HEK293 (cell line): ENCODE data around the gene ARMC12.

- PRO-cap: no peak
- RRBS, 2 experiments: no CpG with 5 or more reads among the region's 4 CpGs
Observed at GRCh38 chr6:35234343-35235182, 20.8 kb downstream of the SCUBE3 start.

- PRO-cap: no peak
- RRBS, 2 experiments: no CpG with 5 or more reads among the region's 11 CpGs
Observed at GRCh38 chr6:35342886-35343252, 511 bp downstream of the PPARD start.

- PRO-cap: no peak
- RRBS, 2 experiments: no CpG with 5 or more reads among the region's 6 CpGs
Observed at GRCh38 chr6:35400830-35401389, 51.2 kb upstream of the FANCE start.

- PRO-cap: no peak
- RRBS, 2 experiments: no CpG with 5 or more reads among the region's 6 CpGs
Observed at GRCh38 chr6:35402534-35402986, 49.6 kb upstream of the FANCE start.

DNA sequence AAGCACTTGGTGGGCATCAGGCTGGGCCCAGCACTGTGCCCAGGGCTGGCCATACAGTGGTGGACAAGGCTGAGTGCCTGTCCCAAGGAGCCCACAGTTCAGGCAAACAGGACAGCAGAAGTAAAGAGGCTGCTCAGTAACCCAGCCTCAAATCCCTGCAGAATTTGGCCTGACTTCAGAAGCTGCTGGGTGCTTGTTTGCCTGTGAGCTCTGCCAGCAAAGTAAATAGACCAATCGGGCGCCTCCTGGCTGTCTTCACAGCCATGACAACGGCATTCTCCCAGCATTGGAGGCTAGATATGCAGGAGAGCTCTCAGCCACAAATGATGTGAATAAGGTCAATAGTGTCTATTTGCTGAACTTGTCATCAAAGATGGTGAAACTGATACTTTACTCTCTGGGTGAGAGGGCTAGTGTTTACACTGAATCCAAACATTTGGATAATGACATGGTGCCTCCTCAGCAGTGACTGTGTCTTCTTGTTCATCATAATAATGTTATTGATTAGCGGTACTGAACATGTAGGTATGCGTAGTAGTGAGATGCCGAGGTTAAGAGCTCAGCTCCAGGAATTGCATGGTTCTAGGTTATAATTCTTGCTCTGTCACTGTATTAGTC lies 36.9 kb upstream of the FANCE start:
- PRO-cap: no peak
- RRBS, 2 experiments: no CpG with 5 or more reads among the region's 6 CpGs

DNA sequence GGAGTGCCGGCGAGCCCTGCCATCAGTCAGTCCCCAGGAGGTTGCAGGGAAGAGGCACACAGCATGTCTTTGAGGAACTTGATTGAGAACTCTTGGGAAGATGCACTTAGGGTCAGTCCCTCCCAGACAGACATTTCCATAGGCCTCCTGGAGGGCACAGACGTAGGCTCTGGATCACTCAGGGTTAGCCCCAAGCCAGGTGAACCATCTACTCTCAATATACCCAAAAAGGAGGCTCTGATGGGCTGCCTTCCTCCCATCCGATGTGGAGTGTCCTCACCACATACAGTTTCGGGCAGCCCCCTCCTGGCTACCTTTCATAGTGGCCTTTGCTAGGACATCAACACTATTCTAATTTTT lies 16.5 kb upstream of the FANCE start:
- PRO-cap: no peak
- RRBS, 2 experiments: no CpG with 5 or more reads among the region's 5 CpGs

DNA sequence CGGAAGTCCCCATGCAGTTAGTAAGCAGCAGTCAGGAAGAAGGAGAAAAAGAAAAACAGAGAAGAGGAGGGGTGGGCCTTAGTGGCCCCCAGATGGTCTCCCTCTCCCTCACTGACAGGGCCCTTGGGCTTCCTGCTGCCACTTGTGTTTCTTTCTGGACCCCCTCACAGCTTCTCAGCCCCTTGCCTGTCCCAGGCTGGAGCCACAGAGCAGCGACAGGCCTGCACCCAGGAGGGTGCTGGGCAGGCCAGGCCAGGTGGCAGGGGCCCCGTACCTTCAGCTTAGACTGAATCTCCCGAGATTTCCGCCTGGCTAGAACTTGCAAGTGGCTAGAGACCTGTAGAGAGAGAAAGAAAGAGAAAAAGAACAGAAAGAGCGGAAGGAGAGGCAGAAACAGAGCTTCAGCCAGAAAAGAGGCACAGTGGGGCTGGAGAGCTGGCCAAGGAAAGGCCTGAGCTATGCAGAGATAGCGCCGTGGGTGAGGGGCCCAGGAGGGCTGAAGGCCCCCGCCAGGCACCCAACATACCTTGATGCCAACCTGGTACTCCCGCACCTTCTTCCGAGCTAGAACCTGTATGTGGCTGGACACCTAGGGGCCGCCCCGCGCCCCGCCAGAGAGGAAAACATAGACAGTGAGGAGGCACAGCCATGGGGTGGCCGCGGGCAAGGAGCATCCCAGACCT lies 11.7 kb downstream of the RPL10A start:
- PRO-cap: no peak
- RRBS, 2 experiments: no CpG with 5 or more reads among the region's 17 CpGs

GRCh38 chr6:35571399-35572534 lies 59.1 kb upstream of the TULP1 start:
- PRO-cap: no peak
- RRBS, 2 experiments: no CpG with 5 or more reads among the region's 9 CpGs

DNA sequence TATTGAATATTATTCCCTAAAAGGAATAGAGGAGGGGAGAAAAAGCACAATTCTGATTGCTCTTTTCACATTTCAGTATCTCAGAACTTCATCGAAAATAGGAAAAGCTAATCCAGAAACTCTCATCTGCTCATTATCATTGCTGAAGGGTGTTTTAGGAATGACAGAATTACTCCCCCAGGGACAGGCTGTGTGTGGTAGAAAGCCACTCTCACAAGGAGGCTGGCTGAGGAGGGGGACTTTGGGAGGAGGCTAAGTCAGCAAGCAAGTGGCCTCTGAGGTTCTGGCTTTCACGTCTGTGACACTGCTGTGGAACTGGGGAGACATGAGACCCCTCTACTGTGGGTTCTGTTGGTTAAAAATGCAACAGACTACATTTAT lies 62.3 kb upstream of the TULP1 start:
- PRO-cap: no peak
- RRBS, 2 experiments: no CpG with 5 or more reads among the region's 2 CpGs

GRCh38 chr6:35576605-35577407 lies 64.1 kb upstream of the TULP1 start:
- PRO-cap: no peak
- RRBS, 2 experiments: no CpG with 5 or more reads among the region's 14 CpGs

GRCh38 chr6:35599863-35600460 lies 87.3 kb upstream of the TULP1 start:
- PRO-cap: no peak
- RRBS, 2 experiments: no CpG with 5 or more reads among the region's 8 CpGs

DNA sequence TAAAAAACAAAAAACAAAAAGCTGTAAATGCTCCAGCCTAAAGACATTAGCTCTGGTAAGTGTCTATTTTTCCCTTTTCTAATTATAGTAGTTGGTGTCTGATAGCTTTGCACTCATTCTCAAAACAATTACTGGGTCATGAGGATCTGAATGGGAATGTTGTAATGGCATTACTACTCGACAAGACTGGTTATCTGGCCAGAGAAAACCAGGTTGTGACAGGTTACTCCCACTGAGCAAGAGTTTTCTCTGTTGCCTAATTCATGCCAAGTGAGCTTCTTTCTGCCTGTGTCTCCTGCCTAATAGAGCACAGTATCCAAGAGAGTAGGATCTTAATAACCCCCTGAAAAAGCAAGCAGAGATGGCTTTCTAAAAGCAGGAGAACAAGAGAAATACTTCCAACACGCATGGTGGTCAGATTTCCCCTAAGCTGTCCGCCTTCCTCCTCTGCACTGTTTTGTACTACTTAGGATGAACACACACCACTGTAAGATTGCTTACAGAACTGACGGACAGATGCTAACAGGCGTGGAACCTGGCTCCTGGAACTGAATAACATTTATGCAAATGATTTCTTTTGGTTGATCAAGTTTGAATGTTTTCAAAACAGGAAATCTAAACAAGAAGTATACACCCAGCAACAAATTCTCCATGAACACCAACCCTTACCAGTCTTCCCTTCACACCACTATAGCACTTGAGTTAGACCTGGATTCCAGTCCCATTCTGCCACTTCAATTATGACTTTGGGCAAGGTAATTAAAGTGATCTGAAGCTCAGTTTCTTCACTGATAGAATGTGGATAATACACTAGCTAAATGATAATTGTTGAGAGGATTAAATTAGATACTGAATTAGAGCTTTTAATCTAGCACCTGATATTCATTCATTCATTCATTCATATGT lies 86.2 kb downstream of the FKBP5 start:
- PRO-cap: no peak
- RRBS, 2 experiments: no CpG with 5 or more reads among the region's 5 CpGs

DNA sequence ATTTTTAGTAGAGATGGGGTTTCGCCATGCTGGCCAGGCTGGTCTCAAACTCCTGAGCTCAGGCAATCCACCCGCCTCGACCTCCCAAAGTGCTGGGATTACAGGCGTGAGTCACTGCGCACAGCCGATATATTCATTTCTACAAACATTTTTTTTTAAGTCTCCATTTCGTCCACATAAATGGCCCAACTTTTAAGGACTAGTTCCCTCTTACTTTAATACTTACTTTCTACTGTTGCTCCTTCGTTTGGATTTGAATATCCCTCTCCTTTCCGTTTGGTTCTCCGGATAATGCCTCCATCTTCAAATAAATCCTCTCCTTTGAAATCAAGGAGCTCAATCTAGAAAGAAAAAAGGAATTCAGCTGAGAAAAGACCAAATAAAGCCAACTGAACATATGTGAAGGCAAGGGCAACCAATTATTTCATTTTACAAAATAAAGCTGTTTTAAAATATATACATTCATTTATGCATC lies 69.8 kb downstream of the FKBP5 start:
- PRO-cap: no peak
- RRBS, 2 experiments: no CpG with 5 or more reads among the region's 10 CpGs

DNA sequence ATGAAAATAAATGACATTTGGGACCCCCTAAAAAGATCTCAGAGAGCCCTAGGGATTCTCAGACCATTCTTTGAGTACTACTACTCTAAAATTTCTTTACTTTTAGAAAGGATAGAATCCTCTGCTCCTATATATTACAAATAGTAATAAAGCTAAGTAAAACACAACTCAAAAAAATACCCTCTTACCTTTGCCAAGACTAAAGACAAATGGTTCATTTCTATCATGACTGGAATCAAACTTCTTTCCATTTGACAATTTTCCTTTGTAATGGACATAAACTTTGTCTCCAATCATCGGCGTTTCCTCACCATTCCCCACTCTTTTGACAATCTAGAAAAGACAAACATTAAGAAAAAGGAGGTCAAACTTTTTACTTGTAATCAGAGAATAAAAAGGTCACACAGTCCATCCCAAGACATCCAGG lies 51.9 kb downstream of the FKBP5 start:
- PRO-cap: no peak
- RRBS, 2 experiments: no CpG with 5 or more reads among the region's 2 CpGs

- PRO-cap: no peak
- RRBS, 2 experiments: no CpG with 5 or more reads among the region's 1 CpG
Observed at GRCh38 chr6:35642362-35643245, 46.1 kb downstream of the FKBP5 start.

DNA sequence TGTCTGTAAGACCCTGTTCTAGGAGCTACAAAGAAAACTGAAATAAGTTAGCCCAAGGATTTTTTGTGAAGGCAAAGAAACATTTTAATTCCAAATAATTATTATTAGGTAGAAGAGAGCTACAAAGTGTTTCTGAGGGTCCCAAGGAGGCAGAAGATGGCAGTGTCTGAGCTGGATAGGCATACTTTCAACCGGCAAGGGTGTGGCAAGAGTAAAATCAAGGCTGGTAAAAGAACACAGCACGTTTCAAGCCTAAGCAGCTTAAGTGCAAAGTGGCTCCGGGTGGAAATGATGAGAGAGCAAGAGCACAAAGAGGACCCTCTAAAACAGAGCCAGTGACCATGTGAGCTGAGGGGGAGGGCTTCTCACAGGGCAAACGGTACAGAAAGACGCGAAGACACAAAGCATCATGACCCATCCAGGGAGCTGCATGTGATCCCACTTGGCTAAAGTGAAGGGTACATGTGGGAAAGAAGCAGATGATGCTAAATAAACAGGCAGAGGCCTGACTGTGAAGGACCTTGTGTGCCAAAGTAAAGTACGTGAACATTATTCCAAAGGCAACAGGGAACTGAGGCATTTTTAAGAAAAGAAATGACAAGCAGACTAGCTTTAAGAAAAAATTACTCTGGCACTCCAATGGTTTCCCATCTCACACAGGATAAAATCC lies 25.7 kb downstream of the FKBP5 start:
- PRO-cap: no peak
- RRBS, 2 experiments: 60 to 86% methylated on average over 2 of the region's 7 CpGs

DNA sequence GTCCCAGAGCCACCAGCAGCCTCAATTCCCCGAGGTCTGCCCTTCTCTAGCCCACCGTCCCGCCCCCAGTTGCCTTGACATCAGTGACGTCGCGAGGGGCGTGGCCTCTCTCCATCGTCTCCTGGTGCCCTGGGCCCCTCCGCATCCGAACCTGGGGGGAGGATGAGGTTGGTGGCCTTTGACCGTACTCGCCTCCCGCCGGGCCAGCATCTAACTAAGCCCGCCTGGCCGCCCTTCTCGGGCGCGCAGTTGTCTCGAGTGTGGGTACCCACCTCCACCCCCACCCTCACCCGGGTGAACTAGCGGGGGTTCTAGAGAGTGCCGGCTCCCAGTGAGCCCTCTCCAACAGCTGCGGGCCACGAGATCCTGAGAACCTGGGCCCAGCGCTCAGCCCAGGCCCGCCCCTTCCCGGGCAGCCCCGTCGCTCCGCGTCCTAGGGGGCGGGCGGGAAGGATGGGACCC lies 5.4 kb upstream of the ARMC12 start:
- PRO-cap: bidirectional peak, plus-strand start at position 144 of the sequence, minus-strand start at position 53 of the sequence; bidirectional peak, plus-strand start outside the sequence, minus-strand start at position 368 of the sequence
- RRBS, 2 experiments: 1 to 2% methylated on average over 9 of the region's 34 CpGs

- PRO-cap: no peak
- RRBS, 2 experiments: 91 to 92% methylated on average over 5 of the region's 14 CpGs
Observed at GRCh38 chr6:35736680-35737359, at the start of gene ARMC12. Gene ARMC12, plus strand, starts transcription at chr6:35737032.

DNA sequence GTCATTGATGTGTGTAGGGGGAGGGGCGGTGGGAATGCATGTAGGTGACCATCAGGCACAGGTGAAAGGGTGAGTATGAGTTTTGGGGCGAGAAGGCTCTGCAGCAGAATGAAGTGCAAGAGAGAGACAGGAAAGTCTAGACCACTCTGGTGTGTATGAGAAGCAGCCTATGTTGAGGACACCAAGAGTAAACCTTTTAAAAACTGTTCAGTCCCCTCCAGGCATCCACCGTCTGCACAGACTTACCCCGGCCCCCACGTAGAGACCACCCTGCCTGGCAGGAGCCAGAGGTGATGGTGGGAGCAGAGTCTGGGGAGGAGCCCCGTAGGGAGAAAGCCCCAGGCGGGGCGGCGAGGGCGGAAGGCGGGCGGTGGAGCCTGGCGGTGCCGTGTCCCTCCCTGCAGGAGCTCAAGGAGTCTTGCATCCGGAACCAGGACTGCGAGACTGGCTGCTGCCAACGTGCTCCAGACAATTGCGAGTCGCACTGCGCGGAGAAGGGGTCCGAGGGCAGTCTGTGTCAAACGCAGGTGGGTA lies 5.8 kb downstream of the CLPSL1 start:
- PRO-cap: no peak
- RRBS, 2 experiments: no CpG with 5 or more reads among the region's 23 CpGs

GRCh38 chr6:36075575-36076003 lies 48.0 kb downstream of the MAPK14 start:
- PRO-cap: no peak
- RRBS, 2 experiments: no CpG with 5 or more reads among the region's 4 CpGs